Aorta (tissue), 1 donor: Measurements from ENCODE around the genes ROCK1 and SNRPD1.

DNA sequence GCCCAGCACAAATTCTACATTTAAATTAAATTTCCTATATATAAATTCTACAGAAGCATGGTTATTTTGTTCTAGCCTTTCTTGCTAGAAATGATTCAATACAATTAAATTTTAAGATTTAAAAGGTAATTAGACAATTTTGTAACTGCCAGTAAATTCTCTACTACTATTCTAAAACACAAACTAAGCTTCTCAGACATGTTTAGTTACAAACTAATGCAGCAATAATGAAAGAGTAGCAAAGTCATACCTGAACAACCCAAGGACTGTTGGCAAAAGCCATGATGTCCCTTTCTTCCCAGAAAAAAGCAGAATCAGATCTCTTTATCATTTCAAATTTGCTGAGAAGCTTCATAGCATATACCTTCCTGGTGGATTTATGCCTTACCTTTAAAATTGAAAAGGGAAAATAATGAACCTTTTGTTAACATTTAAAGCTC is 62.8 kb downstream of the ROCK1 start:
- PRO-cap: no peak

- PRO-cap: bidirectional peak, plus-strand start at chr18:21112047, minus-strand start at chr18:21111793
Observed at GRCh38 chr18:21111432-21111899, at the start of gene ROCK1. Gene ROCK1 (minus strand): TSS chr18:21111813.

DNA sequence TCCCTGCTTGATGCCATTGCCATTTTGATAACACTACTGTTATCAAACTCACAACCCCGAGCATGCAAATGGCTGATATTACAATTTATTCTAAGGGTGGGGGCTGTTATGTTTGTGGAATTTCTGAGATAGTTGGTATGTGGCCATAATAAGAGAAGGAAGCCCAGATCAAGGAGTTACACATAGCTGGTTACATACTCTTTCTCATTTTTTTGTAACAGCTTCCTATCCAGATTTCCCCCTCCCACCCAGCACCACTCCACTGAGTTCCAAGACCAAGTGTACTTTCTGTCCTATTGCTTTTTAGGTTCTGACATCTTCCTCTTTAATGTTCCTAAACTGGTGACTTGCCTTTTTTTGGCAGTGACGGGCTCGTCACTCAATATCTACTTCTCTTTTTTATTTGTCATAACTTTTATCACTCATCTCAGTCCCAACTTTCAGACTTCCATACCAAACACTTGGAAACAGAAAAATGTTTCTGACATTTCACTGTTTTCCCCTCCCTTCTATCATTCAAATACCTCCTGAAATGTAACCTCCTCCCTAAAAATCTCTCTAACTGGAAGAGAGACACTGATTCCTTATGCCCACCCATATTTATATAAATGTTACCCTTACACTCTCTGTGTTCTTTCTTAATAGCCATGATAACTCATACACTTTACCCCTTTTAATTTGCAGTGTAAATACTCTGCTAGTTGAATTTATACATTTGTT is 6.3 kb upstream of the ROCK1 start:
- PRO-cap: no peak

DNA sequence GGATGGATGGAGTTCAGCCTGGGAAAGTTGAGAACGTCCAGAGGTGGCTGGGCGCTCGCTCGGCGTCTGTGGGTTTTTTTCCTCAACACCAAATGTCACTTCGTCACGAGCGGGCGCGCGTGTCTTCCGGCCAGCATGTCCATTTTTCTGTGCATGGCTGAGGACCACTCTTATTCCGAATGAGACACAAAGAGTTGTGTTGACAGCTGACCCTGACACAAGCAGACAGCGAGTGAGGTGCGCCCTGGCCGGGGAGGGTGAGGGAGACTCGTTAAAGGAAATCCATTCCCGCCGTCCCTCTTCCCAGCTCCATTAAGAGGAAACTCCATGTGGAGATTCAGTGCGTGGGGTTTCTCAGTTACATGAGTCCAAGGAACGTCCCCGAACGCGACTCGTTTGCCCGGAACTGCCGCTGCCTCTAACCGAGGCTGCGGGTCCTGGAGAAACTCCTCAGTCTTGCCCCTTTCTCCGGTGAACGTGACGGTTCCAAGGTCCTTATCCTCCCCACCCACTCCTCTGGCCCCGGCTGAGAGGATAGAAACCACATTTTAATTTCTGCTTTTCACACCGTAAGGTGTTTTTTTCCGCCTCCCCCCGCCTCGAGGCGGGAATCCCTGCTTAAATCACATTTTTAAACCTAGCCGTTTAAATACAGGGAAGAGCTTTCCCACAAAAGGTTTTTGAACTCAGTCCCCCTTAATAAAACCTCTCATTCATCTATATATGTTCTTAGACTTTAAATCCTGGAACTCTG is 1.1 kb downstream of the GREB1L start:
- PRO-cap: unidirectional peak, minus-strand start at position 68 of the sequence

GRCh38 chr18:21264453-21265166 is 22.6 kb downstream of the GREB1L start:
- PRO-cap: no peak

DNA sequence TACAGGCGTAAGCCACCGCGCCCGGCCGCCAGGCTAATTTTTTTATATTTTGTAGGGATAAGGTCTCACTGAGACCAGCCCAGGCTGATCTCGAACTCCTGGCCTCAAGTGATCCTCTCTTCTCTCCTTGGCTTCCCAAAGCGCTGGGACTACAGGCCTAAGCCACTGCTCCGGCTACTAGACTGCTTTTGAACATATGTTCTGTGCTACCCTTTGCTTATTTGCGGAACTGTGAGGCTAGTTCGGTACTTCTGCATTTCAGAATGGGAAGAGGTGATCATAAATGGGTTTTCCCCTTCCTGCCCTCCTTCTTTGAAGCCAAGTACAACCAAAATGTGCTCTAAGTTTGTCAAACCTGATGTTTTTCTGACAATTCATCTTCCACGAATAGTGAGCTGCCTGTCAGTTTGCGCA is 1.7 kb upstream of the ESCO1 start:
- PRO-cap: no peak

DNA sequence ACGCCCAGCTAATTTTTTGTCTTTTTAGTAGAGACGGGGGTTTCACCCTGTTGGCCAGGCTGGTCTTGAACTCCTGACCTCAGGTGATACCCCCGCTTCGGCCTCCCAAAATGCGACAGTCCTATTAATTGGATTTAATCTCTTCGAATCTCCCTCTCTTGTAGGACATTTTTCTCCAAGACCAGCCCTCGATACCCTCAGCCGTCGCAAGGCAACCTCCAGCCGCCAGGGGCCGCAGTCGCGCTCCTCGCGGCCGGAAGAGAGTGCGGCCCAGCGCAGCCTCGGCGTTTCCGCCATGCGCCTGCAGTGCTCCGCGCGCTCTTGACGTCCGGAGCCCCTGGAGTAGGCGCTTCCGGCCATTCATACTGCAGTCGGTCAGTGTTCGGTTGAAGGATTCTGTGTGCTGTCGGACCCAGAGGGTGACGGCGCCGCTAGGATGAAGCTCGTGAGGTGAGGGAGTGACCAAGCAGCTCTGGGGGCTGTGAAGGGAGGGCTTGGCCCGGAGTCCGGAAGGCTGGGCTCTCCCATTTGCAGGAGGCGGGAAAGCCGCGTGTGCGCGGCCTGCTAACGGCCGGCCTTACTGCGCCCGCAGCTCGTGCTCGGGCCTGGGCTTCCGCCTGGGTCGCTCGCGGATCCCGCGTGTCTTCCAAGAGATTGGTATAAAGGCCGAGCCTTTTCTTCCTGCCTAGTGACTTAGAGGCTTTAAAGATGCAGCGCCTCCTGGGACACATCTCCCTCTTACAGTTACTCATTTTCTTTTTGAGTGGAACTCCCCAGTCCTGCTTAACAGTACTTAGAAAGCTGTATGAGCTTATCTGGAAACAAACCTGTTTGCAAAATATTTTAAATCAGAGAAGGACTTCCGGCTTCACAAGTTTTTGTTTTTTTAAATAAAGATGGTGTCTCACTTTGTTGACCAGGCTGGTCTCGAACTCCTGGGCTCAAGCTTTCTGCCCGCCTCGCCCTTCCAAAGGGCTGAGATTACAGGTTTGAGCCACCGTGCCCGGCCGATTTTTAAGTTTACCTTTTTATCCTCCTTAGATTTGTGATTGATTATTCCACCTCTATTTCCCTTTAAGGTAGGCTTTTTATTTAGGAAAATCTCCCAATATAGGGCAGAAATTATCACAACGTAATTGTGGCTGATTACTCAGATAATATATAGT is at the start of gene SNRPD1:
Gene SNRPD1, plus strand, starts transcription at position 321 of the 1,166 bp plus-strand sequence.
- PRO-cap: bidirectional peak, plus-strand start at position 306 of the sequence, minus-strand start at position 193 of the sequence

DNA sequence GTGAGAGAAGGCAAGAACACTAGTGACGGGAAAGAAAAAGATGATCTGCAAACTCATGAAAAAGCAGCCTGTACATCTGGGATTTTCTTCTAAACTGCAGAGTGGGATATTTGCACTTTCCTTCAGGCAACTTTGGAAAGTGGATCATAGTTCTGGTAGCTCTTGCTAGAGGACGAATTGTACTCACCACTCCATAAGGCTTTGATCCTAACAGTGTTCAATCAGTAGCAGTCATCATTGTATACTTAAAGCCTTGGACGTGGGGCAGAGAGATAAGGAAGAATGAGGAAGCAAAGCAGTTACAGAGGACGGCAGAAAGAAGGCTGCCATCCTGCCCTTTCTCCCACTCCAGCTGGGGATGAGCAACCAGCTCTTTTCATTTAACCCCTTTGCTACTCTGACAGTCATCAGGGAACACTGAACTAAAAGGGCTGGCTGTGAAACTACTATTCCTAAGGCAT is 18.1 kb downstream of the ABHD3 start:
- PRO-cap: no peak

- PRO-cap: no peak
Observed at GRCh38 chr18:21703212-21703501, 1.4 kb downstream of the ABHD3 start.

DNA sequence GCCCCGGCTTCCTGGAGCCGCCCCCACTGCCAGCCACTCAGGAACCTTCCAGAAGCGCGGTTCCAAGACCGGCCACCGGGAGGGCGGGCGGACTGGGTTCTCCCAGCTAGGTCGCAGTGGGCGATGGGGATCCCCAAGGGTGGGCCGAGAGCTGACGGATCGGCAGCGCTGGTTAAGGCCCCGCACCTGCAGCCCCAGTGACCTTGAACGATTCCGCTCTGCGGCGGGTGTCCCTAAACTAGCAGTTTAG is 217 bp upstream of the ABHD3 start:
- PRO-cap: bidirectional peak, plus-strand start at position 51 of the sequence, minus-strand start outside the sequence

- PRO-cap: no peak
Observed at GRCh38 chr18:21768456-21769040, 28.0 kb downstream of the MIB1 start.

DNA sequence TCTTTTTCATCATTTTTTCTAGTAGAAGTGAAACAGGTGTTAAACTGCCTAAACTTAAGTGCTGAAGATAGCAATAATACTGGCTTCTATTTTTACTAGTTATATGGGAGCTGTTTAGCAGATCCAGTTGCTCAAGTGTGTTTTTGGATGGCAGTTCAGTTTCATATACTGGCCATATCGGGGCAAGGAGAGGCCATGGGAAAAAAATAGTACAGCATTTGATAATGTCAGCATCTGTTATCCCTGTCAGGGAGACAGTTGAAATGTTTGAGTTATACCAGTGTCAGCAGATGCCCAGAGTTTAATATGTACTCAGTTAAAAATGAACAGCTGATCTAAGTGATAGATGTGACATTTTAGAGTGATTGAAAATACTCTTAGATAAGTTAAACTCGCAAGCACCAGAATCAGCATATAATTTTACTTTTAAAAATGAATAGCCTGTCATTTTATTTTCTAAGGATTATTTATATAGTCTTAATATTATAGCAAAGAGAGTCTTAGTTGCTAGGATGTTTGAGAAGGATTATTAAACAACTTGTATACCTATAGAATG is 86.4 kb downstream of the MIB1 start:
- PRO-cap: no peak

- PRO-cap: no peak
Observed at GRCh38 chr18:21980983-21981212, 188.5 kb upstream of the GATA6 start.

- PRO-cap: no peak
Observed at GRCh38 chr18:21997827-21998098, 171.6 kb upstream of the GATA6 start.

GRCh38 chr18:22106413-22106900 is 62.9 kb upstream of the GATA6 start:
- PRO-cap: no peak

GRCh38 chr18:22188125-22188541 is 18.7 kb downstream of the GATA6 start:
- PRO-cap: no peak

GRCh38 chr18:22223217-22224106 is 54.1 kb downstream of the GATA6 start:
- PRO-cap: no peak

GRCh38 chr18:22322010-22322576 is 95.6 kb downstream of the CTAGE1 start:
- PRO-cap: no peak

DNA sequence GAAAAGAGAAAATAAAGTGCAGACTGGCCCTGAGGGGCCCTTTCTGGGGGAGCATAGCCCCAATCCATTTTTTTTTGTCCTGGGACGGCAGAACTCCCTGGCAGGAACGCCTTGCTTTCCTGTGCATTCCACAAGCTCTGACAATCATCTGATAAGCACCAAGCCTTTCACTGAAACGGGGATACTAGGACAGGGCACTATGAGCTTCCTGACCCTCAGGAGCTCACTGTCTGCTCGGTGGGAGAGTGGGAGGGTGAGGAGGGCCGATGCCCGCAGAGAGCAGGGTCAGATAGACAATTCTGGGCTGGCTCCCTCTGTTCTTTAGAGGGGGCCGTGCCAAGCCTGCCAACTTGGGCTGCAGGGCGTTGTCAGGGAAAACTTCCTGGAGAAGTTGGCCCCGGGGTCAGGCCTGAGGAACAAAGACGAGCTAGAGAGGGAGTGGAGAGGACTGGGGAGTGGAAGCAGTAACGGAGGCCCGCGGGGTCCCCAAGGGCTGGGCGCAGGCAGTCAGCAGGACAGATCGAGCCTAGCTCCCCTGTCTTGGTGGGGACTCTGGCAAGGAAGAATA is 82.0 kb downstream of the CTAGE1 start:
- PRO-cap: no peak

DNA sequence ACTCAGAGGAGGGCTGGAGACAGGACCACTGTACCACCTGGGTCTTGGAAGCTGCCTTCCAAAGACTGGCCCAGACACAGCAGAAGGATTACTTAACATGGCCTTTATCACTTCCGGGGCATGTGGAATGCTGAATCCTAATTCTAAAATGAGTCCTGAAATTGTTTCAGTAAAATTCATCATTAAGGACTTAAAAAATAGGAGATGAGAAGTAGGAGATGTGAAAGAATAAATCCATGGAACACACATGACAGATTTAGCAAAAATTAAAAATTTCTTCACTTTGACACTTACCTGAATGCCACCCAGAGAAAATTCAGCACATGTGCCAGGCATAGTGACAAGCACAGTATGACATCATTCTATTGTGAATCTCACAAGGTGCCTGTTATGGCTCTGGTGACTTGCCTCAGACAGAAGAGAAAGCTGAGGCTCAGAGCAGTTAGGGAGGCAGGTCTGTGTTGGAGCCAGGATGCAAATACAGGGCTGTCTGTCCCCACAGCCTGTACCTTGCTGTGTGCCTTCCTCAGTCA is 37.5 kb upstream of the CTAGE1 start:
- PRO-cap: no peak